ENCODE measurements around the gene SAV1.

GRCh38 chr14:49960471-49960952, 67.6 kb downstream of the ARF6 start:
- PRO-cap = no peak

DNA sequence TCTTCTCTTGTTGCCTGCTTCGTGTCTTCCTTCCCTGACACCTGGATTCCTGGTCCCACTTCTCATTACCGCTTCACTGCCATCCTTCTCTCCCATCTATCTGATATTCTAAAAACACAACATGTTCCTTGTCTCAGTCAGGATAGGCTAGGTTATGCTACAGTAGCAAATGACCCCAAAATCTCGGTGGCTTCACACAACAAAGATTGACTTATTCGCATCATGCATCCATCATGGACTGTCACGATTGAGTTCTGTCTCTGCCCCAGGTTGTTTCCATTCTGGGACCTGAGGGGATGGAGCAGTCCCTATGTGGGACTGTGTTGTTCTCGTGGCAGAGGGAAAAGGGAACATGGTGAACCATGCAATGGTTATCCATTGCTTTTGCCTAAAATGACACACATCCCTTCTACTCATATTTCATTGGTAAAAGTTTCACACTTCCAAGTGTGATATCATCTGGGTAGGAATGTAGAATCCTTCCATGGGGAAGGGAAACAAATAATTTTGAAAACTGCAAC, 85.0 kb downstream of the VCPKMT start:
- PRO-cap = no peak

GRCh38 chr14:50047162-50047938, 69.0 kb downstream of the VCPKMT start:
- PRO-cap = bidirectional peak, plus-strand start at chr14:50047634, minus-strand start at chr14:50047537

DNA sequence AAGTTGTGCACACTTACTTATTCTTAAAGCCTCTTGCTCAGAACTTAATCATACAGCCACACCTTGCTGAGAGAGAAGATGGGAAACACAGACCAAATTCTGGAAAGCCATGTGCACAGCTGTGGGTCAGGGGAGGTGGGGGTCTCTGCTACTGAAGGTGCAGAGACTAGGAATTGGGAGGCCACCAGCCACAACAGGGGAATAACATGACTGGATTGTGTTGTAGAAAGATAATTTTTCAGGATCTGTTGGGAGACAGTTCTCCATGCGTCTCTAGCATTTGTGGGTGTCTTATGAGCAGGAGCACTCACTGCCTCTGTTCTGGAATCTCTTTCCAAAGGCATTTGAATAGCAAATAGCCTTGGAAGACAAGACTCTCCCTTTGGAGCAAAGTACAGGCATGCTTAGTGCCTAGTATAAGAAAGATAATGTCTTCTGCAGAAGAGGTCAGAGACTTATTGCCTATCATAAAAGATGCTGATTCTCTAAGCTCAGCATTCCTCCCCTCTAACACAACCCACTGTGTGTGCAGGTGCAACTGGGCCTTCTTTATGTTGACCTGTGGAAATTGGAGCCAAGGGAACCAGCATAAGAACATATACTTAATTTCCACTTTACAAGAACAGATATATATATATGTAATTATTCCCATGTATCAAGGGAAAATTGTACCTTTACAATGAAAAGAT, 58.3 kb downstream of the VCPKMT start:
- PRO-cap = no peak

- PRO-cap = no peak
Measured at GRCh38 chr14:50201956-50202316, 29.4 kb downstream of the SOS2 start.

DNA sequence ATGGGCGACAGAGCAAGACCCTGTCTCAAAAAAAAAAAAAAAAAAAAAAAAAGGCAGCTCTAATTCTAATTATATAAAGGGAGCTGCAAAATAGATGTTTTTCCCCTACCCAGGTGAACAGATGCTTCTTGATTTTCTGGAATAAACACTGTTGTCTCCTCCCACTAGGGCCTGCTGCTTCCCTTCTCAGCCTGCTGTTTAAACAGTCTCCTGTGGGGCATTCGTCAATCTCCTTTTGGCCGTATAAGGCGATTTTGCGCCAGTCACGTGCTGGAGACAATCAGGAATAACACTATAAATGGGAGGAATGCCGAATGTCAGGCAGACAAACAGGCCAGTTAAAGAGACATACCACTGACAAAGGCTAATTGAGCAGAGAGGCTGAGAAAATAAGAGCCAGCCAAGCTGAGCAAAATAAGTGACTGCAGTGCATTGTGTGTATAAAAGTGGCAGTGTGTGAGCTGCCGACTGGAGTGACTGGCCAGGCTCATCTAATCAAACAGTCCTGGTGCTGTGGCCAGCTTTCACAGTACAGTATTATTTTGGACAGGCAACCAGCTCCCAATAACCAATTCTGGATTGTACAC, 23.2 kb downstream of the DMAC2L start:
- PRO-cap = bidirectional peak, plus-strand start at position 324 of the sequence, minus-strand start at position 173 of the sequence

GRCh38 chr14:50342528-50343214, 30.5 kb downstream of the DMAC2L start:
- PRO-cap = unidirectional peak, plus-strand start at chr14:50342911

DNA sequence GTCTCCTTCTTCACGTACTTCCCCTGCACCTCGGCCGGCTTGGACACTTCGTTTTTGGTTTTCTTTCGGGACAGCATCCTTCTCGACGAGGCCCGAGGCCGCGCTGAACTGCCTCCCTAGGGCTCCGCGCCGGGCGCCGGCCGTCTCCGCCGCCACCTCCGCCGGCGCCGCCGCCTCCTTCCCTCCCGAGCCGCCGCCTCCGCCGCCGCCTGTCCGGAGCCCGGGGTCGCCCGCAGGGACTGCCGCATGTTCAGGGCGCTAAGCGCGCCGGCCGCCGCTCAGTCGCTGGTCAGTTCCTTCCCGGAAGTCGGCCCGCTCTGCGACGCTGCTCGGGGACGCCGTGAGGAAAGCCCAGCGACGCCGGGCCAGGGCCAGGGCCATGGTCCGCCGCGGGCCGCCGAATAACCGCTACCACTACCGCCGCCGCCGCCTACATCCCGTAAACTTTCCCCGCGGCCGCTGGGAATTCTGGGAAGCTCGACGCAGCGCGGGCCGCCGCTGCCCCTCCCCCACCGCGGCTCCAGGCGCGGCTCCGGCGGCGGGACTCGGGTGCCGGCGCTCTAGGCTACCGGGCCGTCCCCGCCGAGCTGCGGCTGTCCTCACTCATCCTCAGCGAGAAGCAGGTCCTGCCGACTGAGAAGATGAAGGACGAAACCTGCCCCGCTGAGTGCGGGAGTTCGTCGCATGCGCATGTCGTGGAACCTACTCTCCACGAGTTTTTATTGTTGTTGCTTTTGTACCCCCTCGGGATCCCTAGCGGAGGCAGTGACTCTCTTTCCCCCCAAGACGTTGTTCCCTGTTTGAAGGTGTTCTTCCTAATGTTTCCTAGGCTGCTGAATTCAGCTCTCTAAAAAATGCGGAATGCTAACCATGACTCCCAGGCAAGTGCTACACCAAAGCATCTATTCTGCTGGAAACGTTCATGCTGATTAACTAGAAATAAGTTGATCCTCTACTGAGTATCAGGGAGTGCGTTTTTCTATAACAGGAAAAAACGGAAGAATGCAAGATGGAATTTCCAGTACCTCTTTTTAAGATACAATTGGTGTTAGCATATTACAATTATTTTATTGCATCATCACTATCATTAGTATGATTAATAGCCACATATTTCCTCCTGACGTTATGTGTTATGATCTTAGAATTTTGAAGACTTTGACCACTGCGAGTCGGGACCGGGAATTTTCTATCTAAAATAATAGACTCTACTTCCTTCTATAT, at the start of gene SAV1:
SAV1 (minus strand) TSS at position 416 of the 1,221 bp plus-strand sequence.
- PRO-cap = bidirectional peak, plus-strand start at position 46 of the sequence, minus-strand start outside the sequence; bidirectional peak, plus-strand start at position 529 of the sequence, minus-strand start at position 407 of the sequence; bidirectional peak, plus-strand start at position 666 of the sequence, minus-strand start at position 611 of the sequence

DNA sequence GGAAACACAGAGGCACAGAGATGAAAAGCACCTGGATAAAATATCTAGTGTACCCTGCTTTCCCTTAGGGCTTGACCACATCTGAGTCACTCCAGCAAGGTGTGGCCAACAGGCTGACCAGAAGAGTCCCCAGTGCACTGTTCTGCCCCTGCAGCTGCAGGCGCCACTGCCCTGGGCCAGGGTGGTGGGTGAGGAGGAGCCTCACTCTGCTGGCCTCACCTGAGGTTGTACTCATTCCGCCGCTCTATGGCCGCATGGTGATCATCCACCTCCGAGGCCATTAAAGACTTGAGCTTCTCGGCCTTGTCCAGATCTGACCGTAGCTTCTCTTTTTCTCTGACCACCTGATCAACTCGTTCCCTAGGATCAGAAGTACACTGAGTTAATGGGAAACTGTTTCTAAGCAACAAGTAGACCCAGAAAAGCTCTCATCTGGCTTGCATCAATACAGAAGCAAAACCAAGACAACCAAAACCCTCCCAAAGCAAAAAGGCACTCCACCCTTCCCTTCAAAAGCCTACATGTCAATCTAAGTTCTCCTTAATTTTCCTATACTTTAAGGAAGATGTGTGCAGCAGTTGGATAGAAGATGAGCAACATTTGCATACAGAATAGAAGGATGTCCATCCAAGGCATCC, 60.2 kb downstream of the NIN start:
- PRO-cap = no peak

DNA sequence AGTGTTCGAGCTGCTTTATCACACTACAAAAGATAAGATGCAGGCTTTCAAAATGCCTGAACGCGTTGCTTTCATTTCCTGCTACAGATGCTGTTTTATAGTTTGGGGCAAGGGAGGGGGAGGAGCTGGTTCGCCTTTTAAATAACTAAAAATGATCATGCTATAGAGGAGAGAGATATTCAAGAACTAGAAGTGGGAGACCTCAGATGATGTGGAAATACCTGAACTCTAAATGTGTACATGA, 38.8 kb downstream of the NIN start:
- PRO-cap = bidirectional peak, plus-strand start at position 175 of the sequence, minus-strand start at position 70 of the sequence

- PRO-cap = no peak
Measured at GRCh38 chr14:50961584-50962214, 17.4 kb upstream of the PYGL start.

GRCh38 chr14:50967717-50968030, 23.4 kb upstream of the PYGL start:
- PRO-cap = no peak

- PRO-cap = no peak
Measured at GRCh38 chr14:50968031-50968184, 23.6 kb upstream of the PYGL start.

- PRO-cap = no peak
Measured at GRCh38 chr14:51337261-51337756, 97.3 kb downstream of the TMX1 start.

GRCh38 chr14:51575818-51576566, 75.7 kb upstream of the FRMD6 start:
- PRO-cap = no peak

DNA sequence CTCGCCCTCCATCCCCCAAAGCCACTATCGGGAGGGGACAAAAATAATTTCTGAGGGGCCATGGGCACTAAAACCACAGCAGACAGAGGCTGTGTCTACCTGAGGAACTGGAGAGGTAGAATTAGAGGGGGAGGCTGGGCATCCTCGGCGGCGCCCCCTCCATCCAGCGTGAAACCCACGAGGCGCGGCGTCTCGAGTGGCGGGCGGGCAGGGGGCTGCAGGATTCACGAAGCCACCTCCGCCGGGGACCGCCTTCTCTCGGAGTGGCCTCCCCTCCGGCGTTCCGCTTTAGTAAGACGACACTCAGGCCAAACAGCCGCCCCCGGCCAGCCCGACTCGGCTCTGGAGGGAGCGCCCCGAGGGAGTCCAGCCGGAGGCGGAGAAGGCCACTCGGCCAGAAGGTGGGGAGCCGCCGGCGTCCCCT, 585 bp upstream of the FRMD6 start:
- PRO-cap = bidirectional peak, plus-strand start at position 296 of the sequence, minus-strand start at position 265 of the sequence; bidirectional peak, plus-strand start at position 363 of the sequence, minus-strand start at position 338 of the sequence

GRCh38 chr14:51697899-51698234, 46.2 kb downstream of the FRMD6 start:
- PRO-cap = no peak

DNA sequence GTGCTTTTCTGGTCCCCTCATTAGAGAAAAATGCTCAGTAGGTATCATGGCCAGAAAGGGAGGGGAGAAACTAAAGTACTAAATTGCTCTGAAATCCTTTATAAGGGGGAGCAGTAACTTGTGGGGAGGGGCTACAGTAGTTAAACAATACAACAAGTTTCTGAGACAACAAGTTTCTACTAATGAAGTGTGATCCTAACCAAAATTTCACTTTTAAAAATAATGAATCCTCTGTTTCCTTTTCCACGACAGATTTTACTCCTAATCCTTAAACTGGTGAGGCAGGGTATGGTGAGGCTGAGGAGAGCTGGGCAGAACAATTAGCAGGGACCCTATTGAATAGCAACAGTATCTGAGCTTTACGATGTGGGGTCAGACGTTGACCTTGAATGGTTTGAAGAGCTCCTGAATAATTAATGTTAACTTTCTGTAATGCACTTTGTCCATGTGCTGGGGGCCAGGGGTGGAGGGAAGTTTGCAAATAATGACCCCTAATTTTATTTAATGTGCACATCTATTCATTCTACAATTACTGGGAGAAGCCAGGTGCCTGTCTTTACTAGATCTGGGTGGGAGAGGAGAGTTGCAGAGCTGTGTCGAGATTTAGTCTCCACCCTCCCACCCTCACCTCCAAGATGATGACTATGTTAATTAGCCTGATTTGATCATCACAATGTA, 4.4 kb downstream of the GNG2 start:
- PRO-cap = no peak

- PRO-cap = no peak
Measured at GRCh38 chr14:51910061-51910540, 49.7 kb downstream of the GNG2 start.

GRCh38 chr14:51930511-51930909, 58.8 kb upstream of the RTRAF start:
- PRO-cap = no peak

Measured in bronchial lymph node (tissue), 1 donor.